Mammary epithelial cell (primary cell): ENCODE data around the genes SYNGR2, TMEM235 and PGS1.

DNA sequence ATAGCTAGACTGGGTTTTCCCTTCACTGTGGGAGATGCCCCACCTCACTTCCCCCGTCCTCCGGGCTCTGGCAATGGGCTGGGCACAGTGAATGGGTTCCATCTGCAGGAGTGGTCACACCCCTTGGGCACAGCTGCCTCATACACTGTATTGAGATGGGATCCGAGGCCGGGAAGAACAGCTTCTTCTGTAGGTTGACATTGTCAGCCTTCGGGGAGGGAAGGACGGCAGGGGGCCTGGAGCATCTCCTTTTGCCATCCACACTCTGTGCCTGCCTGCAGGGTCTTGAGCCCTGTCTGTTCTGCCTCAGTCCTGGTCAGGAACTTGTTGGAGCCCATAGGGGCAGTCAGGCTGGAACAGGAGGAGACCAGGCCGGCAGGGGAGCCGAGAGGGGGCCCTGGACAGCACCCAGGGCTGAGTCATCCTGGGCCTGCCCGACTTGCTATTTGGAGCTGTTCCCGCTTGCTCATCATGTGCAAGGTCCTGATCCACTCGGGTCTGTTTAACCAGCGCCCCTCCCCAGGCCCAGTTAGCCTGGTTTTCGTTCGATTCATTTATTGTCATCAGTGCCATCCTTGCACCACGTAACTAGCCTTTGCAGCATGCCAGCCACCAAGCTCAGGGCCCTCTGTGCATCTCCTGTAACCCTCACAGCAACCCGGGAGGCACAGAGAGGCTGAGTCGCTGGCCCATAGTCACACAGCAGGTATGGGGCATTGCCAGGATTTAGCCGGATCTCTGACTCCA, 146.3 kb downstream of the SEPTIN9 start:
- CAGE, long polyA plus RNA = no peak
- RRBS = 28% methylated on average over 3 of the region's 18 CpGs

DNA sequence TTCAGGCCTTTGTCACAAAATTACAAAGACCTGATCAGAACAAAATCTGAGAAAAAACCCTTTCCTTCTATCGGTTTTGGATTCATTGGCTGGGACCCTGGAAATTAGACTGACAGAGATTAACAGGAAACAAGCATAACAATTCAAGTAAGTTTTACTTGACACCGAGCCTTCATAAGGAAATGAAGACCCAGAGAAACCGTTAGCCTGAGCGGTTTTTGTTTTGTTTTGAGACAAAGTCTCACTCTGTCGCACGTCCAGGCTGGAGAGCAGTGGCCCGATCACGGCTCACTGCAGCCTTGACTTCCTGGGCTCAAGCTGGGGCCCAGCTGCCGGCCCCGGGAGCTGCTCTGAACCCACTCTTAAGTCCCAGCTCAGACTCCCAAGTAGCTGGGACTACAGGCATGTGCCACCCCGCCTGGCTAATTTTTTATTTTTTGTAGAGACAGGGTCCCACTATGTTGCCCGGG, 180.8 kb downstream of the SEPTIN9 start:
- CAGE, long polyA plus RNA = no peak
- RRBS = no CpG with 5 or more reads among the region's 12 CpGs

GRCh38 chr17:77466131-77466584, 184.9 kb downstream of the SEPTIN9 start:
- CAGE, long polyA plus RNA = no peak
- RRBS = 86% methylated on average over 3 of the region's 14 CpGs

DNA sequence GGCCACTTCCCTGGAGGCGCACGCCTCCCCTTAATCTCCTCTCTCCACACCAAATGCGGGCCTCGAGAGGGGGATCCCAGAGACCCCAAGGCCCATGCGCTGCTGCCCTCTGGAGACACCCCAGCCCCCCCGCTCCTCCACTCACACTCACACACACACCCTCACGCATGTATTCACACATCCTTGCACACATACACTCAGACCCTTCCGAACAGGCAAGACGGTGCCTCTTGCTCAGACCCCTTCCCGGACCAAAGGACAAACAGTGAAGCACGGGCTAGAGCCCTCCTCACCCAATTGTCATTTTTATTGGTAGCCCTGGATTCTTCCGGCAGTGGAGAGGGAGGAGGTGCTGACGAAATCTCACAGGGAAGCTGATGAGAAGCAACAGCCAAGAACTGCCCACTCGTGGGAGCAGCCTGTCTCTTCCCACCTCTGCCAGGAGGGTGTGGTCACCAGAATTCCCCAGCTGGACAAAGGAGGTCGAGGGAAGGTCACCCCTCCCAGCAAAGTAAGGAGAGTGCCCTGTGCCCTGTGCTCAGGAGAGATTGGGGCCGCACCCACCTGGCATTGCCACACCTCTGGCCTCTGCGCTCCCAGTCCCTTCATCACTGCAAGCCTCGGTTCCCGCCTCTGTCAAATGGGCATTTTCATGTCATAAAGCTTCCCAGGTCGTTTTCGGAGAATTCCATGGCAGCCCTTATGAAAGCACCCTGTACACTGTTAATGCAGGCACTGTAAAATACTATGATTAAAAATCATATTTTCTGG, 135.9 kb upstream of the TNRC6C start:
- CAGE, long polyA plus RNA = no peak
- RRBS = 39% methylated on average over 3 of the region's 21 CpGs

- CAGE, long polyA plus RNA = no peak
- RRBS = no CpG with 5 or more reads among the region's 6 CpGs
Observed at GRCh38 chr17:77842560-77842879, 116.0 kb upstream of the TNRC6C start.

GRCh38 chr17:77863514-77864307, 94.8 kb upstream of the TNRC6C start:
- CAGE, long polyA plus RNA = no peak
- RRBS = 77% methylated on average over 5 of the region's 20 CpGs

- CAGE, long polyA plus RNA = no peak
- RRBS = no CpG with 5 or more reads among the region's 12 CpGs
Observed at GRCh38 chr17:77872207-77872692, 86.3 kb upstream of the TNRC6C start.

DNA sequence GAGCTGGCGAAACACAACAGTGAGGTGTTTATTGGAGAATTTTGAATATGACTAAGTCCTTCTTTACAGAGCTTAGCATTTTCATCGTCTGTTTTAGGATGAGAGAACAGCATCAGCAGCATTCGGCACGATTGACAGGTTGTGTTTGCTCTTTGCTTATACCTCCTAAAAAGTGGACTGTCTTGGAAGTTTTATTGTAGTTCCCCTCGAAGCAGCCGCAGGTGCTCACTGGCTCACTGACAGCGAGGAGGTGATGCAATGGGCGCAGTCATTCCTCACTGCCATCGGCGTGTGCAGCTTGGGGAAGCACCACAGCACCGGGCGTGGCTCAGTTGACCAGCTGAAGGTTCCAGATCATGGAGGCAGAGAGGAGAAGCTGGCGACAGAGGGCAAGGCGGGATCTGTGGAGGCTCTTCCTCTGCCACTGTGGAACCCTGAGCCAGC, 72.2 kb upstream of the TNRC6C start:
- CAGE, long polyA plus RNA = no peak
- RRBS = no CpG with 5 or more reads among the region's 14 CpGs

DNA sequence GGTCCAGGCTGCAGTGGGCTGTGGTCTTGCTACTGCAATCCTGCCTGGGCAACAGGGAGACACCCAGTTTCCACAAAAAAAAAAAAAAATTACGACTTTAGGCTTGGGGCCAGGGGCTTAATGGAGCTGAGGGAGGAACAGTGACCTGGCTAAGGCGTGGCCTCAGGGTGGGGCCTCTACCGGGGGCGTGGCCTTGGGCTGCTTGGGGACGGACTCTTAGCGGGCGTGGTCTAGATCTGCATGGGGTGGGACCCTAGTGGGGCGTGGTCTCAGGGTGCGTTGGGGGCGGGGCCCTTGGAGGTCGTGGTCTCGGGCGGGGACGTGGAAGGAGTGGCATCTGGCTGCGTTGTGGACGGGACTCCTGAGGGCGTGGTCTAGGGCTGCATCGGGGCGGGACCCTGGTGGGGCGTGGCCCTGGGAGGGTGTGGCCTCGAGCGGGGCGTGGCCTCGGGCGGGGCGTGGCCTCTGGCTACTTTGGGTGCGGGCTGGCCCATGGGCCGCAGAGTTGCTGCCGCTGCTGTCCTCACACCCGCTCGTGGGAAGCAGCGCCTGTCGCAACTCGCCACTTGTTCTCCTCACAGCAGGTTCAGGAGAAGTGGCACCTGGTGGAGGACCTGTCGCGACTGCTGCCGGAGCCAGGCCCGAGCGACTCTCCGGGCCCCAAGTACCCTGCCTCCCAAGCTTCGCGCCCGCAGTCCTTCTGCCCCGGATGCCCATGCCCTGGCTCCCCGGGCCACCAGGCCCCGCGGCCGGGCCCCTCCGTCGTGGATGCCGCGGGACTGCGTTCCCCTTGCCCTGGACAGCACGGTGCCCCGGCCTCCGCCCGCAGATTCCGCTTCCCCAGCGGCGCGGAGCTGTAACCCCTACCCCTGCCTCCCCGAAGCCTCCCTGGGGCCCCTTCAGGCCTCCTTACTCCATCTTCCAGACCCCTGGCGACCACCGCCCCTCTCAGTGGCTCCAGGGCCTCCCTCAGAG, 5.6 kb upstream of the C17orf99 start:
- CAGE, long polyA plus RNA = no peak
- RRBS = 33% methylated on average over 13 of the region's 64 CpGs

DNA sequence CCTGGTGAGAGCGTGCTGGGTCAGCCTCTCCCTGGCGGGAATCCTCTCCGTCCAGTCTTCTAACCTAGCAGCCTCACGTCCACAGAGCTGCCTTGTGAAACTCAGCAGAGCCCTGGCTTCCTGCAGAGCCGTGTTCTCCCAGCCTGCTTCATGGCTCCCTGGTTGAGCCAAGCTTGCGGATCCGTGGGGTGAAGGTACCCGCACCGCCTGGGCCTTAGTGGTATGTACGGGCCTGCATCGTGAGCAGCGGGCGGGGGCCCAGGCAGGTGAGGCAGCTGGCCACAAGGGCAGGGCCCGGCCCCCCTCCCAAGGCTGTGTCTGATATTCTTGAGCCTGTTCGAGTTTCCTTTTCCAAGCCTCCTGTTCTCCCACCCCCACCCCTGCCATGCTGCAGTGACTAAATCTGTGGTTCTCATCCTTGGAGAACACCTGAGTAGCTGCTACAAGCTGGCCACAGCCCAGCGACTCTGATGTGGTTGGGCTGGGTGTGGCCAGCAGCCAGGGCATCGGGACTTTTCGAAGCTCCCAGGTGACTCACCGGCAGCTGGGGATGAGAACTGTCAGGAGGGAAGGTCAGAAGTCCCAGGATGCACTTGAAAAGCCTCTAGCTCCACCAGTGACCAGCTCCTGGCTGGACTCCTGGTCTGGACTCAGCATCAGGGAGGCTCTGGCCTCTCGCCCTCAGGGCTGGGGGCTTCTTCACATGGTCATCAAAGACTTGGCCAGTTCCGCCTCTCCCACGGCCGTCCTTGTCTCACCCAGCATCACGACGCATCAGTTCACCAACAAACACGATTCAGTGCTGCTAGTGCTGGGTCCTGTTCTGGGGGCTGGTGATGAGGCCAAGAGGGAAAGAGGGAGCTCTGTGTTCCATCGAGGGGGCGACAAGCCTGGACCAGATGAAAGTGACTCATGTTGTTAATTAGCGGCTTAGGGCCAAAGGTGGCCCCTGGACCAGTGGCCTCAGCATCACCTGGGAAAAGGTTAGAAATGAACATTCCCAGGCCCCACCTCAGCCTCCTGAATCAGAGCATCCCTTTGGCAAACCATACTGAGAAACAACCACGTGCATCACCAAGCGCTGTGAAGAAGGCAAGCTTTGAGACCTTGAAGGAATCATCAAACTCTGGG, 4.1 kb upstream of the C17orf99 start:
- CAGE, long polyA plus RNA = no peak
- RRBS = no CpG with 5 or more reads among the region's 31 CpGs

GRCh38 chr17:78168134-78169370, at the start of gene SYNGR2:
TSS of gene SYNGR2 (plus strand) at chr17:78168581.
- CAGE, long polyA plus RNA = no peak
- RRBS = 4% methylated on average over 42 of the region's 115 CpGs

DNA sequence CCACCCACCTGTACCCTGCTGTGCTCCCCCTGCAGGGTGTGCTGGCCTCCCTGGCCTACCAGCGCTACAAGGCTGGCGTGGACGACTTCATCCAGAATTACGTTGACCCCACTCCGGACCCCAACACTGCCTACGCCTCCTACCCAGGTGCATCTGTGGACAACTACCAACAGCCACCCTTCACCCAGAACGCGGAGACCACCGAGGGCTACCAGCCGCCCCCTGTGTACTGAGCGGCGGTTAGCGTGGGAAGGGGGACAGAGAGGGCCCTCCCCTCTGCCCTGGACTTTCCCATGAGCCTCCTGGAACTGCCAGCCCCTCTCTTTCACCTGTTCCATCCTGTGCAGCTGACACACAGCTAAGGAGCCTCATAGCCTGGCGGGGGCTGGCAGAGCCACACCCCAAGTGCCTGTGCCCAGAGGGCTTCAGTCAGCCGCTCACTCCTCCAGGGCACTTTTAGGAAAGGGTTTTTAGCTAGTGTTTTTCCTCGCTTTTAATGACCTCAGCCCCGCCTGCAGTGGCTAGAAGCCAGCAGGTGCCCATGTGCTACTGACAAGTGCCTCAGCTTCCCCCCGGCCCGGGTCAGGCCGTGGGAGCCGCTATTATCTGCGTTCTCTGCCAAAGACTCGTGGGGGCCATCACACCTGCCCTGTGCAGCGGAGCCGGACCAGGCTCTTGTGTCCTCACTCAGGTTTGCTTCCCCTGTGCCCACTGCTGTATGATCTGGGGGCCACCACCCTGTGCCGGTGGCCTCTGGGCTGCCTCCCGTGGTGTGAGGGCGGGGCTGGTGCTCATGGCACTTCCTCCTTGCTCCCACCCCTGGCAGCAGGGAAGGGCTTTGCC, 3.5 kb downstream of the SYNGR2 start:
- CAGE, long polyA plus RNA = no peak
- RRBS = 81% methylated on average over 4 of the region's 28 CpGs

GRCh38 chr17:78186328-78186638, 569 bp downstream of the TK1 start:
- CAGE, long polyA plus RNA = no peak
- RRBS = no CpG with 5 or more reads among the region's 6 CpGs

DNA sequence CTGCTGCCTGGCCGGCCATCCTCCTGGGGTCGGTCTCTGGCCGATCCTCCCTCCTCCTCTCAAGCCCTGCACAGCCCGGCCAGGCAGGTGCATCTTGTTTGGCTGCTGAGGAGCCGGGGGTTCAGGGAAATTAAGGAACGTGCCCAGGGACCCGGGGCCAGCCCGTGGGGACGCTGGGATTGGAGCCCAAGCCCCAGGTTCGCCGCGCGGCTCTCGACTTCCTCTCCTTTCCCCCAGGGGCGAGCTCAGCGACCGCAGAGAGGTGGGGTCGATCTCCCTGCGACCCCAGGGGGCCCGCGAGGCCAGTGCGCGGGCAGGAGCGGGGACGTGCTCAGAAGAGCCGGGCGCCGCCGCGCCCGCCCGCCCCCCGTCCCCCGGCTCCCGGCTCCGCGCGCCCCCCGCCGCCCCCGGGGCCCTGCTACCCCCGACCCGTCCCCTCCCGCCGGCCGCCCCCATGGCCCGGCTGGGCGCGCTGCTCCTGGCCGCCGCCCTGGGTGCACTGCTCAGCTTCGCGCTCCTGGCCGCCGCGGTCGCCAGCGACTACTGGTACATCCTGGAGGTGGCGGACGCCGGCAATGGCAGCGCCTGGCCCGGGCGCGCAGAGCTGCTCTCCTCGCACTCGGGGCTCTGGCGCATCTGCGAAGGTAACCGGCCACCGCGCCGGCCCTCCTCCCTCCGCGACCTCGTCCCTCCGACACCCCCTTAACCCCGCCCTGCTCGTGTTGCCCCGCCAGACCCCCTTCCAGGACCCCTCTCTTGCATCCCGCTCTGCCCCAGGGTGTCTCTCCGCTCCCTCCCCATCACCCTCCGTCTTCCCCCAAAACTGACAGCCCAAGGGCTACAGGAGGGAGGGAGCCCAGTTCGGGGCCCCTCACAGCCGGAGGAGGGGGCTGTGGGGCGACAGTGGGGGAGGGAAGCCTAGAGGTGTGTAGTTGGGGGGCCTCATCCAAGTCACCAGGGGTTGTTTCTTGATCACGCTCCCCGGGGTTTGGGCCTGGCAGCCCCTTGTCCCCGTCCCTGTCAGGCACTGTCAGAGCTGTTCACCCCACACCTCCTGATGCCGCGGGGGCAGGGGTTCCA, at the start of gene TMEM235:
TSS of gene TMEM235 (plus strand) at position 62 of the 1,080 bp plus-strand sequence.
- CAGE, long polyA plus RNA = no peak
- RRBS = 10% methylated on average over 15 of the region's 91 CpGs

DNA sequence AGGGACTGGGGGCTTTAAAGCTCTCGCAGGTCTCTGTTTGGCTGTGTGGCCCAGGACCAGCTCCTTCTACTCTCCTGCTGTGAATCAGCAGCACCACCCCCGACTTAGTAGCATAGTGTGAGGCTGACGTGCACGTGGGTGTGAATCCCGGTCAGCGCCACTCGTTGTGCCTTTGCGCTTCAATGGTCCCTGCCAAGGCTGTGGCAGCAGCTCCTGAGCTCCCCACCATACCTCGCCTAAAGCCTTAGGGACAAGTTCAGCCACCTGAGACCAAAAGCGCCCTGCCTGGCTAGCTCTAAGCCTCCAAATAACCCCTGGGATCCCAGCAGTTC, 50.1 kb downstream of the TMEM235 start:
- CAGE, long polyA plus RNA = no peak
- RRBS = no CpG with 5 or more reads among the region's 10 CpGs

GRCh38 chr17:78377134-78377674, 1.2 kb upstream of the PGS1 start:
- CAGE, long polyA plus RNA = no peak
- RRBS = no CpG with 5 or more reads among the region's 8 CpGs

GRCh38 chr17:78378115-78378794, at the start of gene PGS1:
TSS of gene PGS1 (plus strand) at chr17:78378649.
- CAGE, long polyA plus RNA = no peak
- RRBS = 13% methylated on average over 3 of the region's 61 CpGs

- CAGE, long polyA plus RNA = no peak
- RRBS = no CpG with 5 or more reads among the region's 15 CpGs
Observed at GRCh38 chr17:78588509-78588997, 11.4 kb upstream of the DNAH17 start.

DNA sequence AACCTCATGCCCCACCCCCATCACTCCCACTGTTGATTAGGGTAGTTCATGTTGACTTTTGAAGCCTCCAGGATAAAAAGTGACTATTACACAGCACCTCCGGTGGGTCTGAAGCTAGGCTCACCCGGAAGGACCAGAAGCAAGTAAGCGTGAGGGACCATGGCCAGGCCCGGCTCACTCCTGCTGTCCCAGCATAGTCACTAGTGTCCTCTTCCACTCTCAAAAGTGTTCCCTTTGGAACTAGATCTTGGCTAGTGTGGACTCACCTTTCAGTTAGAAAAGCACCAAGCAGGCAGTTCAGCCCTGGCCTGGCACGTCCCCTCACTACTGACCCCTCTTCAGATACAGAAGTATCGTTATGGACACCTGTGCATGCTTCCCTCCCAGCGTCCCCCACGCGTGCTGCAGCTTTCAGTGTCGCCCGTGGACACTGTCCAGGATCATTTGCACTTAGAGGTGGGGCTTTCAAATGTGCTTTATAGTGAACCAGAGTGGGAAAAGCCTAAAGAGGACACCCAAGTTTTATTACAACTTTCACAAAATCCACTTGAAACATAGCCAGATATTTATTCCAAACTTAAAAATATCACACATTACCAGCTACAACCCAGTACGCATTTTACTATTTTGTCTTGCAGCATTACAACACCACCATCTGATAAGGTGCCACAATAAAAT, 46.7 kb downstream of the CYTH1 start:
- CAGE, long polyA plus RNA = no peak
- RRBS = 92% methylated on average over 2 of the region's 12 CpGs

DNA sequence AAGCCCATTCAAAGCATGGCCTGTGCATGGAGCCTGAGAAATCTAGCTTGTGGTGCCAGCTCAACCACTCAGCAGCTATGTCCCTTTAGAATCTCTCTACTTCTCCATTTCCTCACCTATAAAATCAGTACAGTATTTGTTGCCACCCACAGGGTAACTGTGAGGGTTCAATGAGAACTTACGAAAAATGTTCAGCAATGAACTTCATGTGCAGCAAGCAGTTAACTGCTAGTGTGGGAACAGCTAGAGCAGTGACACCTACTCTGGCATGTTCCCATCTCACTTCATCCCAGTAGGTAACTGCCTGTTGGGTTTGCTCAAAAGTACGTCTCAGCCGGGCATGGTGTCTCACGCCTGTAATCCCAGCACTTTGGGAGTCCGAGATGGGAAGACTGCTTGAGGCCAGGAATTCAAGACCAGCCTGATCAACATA, 15.2 kb downstream of the CYTH1 start:
- CAGE, long polyA plus RNA = no peak
- RRBS = no CpG with 5 or more reads among the region's 5 CpGs